Measurements from ENCODE around the genes SLC29A1 and SPATS1.

- RRBS, 2 experiments, result no CpG with 5 or more reads among the region's 9 CpGs
Observed at GRCh38 chr6:43340174-43340679, 29.2 kb downstream of the ZNF318 start.

- RRBS, 2 experiments, result no CpG with 5 or more reads among the region's 10 CpGs
Observed at GRCh38 chr6:43435542-43436561, 8.5 kb downstream of the ABCC10 start.

GRCh38 chr6:43456239-43456425 lies 784 bp upstream of the DLK2 start:
- RRBS, 2 experiments, result no CpG with 5 or more reads among the region's 4 CpGs

GRCh38 chr6:43678342-43678858 lies 9.2 kb downstream of the MRPS18A start:
- RRBS, 2 experiments, result no CpG with 5 or more reads among the region's 8 CpGs

DNA sequence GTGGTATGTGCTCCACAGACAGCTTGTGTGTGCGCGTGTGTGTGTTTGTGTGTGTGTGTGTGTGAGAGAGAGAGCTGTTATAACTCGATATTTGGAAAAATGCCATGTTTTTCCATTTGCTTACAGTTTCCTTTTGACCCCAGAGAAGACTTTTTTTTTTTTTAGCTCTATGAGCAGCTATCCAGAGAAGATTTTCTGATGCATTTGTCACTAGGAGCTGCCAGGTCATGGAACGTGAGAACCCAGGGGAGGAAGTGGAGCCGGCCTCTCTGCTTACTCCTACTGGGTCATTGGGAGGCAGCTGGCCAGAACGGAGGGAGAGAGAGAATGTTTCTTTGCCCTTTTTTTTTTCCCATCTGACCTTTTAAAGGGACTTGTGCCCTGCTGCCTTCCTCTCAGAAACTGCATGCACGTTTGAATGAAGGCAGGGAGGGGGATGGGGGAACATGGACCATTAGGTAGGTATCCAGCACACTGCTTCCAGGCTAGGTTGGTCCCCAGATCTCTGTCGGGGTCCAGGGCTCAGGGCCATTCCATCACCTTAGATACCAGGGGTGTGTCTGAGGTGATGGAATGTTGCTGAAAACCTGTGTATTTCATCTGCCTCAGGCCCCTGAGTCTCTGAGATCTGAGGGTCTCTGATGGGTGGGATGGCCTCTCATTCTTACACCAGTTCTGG lies 11.1 kb upstream of the MRPS18A start:
- RRBS, 2 experiments, result no CpG with 5 or more reads among the region's 8 CpGs

DNA sequence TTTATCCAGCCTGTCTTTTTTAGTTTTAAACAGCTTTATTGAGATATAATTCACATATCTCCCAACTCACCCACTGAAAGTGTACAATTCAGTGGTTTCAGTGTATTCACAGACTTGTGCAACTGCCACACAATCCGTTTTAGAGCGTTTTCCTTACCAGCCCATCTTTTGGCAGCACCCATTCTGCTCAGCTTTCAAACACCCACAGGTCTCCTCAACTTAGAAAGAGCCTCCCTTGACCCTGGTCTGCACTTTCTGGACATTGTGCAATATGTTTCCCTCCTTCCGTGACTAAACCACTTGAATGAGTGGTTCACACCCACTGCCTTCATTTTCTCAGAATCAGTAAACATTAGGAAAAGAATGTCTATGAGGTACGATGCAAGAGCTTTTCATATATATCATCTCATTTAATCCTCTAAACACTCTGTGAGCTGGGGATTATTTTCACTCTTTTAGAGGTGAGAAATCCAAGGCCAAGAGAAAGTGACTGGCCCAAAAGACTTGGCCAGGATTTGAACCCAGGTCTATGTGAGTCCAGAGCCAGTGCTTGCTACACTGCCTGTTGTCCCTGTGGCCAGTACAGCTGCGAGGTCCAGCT lies 21.7 kb upstream of the MRPS18A start:
- RRBS, 2 experiments, result no CpG with 5 or more reads among the region's 5 CpGs

- RRBS, 2 experiments, result no CpG with 5 or more reads among the region's 7 CpGs
Observed at GRCh38 chr6:43769067-43769571, 892 bp upstream of the VEGFA start.

GRCh38 chr6:43774613-43775321 lies 4.8 kb downstream of the VEGFA start:
- RRBS, 2 experiments, result no CpG with 5 or more reads among the region's 13 CpGs

DNA sequence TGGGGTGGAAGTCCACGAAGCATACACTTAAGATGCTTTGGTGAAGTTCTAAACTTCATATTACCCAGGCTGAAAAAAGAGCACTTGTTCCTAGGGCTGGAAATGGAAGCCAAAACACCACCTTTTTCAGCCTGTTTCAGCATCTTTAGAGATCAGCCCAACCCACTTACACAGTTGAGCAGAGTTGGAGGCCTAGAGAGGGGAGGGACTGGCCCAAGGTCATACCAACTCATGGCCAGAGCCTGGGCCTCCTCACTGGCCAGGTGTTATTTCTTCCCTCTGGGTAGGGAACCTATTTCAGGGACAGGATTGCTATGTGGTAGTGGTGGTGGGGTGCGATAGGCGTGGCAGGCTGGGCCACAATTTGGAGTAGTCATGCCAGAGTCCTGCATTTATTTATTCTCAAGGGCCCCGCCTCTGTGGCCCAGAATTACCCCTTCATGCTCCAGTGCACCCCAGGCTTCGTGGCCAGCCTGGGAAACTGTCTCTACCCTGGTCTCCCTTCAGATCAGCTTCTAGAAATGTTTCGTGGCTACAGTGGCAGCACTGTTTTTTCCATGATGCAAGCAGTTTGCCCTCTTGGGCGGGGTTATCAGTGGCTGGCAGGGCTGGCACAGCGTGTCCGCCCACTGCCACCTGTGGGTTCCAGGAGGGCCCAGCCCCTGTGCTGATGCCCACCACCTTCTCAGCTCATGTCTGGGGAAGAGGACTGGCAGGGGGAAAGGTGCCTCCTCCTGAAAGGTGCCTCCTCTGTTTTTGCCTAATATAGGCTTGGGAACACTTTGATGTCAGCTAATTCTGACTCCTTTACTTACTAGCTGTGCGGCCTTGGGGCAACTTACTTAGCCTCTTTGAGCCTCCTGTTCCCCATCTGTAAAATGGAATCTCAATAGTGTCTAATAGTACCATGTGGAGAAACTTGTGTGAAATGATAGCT lies 6.3 kb downstream of the VEGFA start:
- RRBS, 2 experiments, result no CpG with 5 or more reads among the region's 10 CpGs

GRCh38 chr6:43927671-43928193 lies 157.7 kb downstream of the VEGFA start:
- RRBS, 2 experiments, result no CpG with 5 or more reads among the region's 4 CpGs

DNA sequence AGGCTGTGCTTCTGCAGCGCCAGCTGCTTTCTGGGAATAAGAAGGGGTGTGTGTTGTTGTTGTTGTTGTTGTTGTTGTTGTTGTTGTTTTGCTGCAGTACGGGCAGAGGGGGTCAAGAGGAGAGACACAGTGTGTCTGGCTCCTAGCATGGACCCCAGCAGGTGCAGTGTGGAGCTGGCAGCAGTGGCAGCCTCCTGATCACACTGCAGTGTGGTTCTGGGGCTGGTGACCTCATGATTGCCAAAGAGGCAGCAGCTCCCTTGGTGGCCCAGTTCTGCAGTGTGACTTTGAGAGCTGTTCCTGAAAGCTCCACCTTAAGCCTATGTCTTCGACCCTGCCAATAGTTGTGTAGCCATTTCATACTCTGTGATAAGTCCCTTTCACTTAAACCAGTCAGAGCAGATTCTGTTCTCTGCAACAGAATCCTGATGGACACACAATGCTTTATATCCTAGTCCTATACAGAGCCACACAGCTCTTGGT lies 74.5 kb downstream of the MRPL14 start:
- RRBS, 2 experiments, result no CpG with 5 or more reads among the region's 3 CpGs

DNA sequence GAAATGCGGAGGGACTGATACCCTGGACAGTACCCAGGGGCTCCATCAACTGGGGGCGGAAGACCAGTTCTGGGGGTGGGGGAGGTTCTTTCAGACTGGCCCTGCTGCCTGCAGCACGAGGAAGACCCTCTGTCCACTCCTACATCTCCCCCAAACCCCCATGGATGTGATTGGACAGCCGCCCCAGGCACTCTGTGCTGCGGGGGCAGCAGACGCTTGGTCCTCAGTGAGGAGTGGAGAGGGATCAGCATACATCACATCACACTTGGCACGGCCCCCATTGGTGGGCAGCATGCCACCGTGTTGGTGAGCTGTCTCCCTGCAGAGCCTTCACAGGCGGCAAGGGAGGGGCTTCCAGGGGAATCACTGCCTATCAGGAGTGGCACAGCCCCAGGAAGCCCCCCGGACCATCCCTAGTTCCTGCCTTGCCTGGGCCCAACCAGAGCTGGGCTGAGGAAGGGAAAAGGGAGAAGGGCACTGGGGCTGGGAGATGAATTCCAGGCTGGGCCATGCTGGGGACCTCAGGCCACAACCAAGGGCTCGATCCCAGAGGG lies 70.4 kb downstream of the MRPL14 start:
- RRBS, 2 experiments, result no CpG with 5 or more reads among the region's 11 CpGs

DNA sequence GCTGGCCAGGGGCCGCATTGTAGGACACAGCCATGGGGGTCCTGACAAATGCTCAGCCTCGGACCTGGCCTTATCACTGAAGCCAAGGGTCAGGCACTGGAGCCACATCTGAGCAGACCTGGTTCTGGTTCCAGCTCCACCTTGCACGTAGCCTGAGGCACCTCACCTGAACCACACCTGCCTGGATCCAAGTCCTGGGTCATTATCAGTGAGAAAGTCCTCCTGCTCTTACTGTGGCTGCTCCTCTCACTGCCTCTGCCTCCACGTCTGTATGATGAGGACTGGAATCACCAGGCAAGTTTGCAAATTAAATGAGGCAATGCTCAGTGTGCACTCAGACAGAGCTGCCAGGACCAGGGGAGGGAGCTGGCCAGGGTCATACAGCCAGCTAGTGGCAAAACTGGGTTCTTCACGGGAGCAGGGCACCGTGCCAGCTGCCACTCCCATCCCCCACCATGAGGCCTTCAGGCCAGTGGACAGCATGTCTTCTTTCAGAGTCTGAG lies 40.2 kb downstream of the MRPL14 start:
- RRBS, 2 experiments, result no CpG with 5 or more reads among the region's 6 CpGs

DNA sequence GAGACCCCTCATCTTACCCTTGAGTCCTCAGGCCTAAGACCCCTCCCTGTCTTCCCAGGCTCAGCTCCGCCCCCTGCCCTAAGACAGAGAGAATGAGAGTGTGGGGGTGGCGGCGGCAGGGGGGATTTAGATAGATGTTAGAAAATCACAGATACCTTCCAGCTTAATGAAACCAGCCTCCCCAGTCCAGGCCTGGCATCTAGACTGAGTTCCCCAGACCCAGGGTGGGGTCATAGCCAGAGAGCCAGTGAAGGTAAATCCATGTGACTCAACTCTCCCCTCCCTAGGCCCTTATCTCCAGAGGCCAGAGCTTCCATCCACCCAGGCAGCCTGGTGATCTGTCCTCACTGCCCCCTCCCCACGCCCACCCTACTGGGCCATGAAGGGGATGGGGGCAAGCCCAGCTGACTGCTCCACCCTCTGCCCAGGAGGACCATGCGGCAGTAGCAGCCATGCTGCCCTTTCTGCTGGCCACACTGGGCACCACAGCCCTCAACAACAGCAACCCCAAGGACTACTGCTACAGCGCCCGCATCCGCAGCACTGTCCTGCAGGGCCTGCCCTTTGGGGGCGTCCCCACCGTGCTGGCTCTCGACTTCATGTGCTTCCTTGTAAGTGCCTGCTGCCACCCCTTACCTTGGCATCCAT lies 6.9 kb downstream of the TMEM63B start:
- RRBS, 2 experiments, result no CpG with 5 or more reads among the region's 11 CpGs

DNA sequence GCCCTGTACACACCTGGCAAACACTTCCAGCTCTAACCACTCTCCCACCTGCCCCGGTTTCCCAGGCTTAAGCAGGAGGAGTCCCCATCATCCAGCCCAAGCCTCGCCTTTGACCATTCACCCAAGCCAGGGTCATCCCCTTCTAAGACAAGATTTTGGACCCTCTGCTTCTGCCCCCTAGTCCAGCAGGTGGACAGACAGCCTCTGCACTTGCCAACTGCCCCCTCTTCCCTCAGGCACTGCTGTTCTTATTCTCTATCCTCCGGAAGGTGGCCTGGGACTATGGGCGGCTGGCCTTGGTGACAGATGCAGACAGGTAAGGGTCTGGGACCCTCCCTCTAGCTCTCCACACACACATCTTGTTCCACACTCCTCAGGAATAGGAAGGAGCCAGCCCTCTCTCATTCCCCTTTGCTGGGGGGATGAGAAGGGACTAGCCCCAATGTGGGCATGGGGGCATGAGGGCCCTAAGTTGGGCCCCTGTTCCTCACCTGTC lies 7.5 kb downstream of the TMEM63B start:
- RRBS, 2 experiments, result no CpG with 5 or more reads among the region's 4 CpGs

GRCh38 chr6:44202356-44202989 lies 14.3 kb upstream of the MYMX start:
- RRBS, 2 experiments, result no CpG with 5 or more reads among the region's 5 CpGs

GRCh38 chr6:44223145-44224051 lies at the start of gene SLC29A1:
Gene SLC29A1, plus strand, starts transcription at chr6:44223595.
- RRBS, 2 experiments, result under 1 to 1% methylated on average over 38 of the region's 87 CpGs

- RRBS, 2 experiments, result 69% methylated on average over 11 of the region's 34 CpGs
Observed at GRCh38 chr6:44342414-44342924, at the start of gene SPATS1. Gene SPATS1, plus strand, starts transcription at chr6:44342650.

DNA sequence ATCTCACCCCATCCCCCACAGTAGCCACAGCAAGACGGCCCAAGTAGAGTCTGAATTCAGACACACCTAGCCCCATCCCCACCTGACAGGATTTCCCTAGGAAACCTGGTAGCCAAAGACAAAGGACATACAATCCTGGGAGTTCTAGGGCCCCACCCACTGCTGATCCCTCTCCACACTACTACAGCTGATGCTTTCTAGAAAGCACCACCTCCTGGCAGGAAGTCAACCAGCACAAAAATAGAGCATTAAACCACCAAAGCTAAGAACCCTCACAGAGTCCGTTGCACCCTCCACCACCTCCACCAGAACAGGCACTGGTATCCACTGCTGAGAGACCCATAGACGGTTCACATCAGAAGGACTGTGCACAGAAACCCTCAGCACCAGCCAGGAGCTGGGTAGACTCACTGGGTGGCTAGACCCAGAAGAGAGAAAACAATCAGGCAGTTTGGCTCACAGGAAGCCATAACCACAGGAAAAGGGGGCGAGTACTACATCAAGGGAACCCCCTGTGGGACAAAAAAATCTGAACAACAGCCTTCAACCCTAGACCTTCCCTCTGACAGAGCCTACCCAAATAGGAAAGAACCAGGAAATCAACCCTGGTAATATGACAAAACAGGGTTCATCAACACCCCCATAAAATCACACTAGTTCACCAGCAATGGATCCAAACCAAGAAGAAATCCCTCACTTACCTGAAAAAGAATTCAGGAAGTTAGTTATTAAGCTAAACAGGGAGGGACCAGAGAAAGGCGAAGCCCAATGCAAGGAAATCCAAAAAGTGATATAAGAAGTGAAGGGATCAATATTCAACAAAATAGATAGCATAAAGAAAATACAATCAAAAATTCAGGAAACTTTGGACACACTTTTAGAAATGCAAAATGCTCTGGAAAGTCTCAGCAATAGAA lies 17.6 kb upstream of the RUNX2 start:
- RRBS, 2 experiments, result no CpG with 5 or more reads among the region's 5 CpGs

GRCh38 chr6:46054405-46054905 lies 38.8 kb upstream of the CLIC5 start:
- RRBS, 2 experiments, result no CpG with 5 or more reads among the region's 5 CpGs

All from LNCaP clone FGC (cell line).